SP-49 (cell line): ENCODE measurements around the gene RREB1.

- PRO-cap, result no peak
Measured at GRCh38 chr6:5457835-5458798, 196.8 kb downstream of the FARS2 start.

- PRO-cap, result no peak
Measured at GRCh38 chr6:5764252-5764983, 242.3 kb downstream of the NRN1 start.

GRCh38 chr6:5936077-5936505 is 70.6 kb downstream of the NRN1 start:
- PRO-cap, result no peak

DNA sequence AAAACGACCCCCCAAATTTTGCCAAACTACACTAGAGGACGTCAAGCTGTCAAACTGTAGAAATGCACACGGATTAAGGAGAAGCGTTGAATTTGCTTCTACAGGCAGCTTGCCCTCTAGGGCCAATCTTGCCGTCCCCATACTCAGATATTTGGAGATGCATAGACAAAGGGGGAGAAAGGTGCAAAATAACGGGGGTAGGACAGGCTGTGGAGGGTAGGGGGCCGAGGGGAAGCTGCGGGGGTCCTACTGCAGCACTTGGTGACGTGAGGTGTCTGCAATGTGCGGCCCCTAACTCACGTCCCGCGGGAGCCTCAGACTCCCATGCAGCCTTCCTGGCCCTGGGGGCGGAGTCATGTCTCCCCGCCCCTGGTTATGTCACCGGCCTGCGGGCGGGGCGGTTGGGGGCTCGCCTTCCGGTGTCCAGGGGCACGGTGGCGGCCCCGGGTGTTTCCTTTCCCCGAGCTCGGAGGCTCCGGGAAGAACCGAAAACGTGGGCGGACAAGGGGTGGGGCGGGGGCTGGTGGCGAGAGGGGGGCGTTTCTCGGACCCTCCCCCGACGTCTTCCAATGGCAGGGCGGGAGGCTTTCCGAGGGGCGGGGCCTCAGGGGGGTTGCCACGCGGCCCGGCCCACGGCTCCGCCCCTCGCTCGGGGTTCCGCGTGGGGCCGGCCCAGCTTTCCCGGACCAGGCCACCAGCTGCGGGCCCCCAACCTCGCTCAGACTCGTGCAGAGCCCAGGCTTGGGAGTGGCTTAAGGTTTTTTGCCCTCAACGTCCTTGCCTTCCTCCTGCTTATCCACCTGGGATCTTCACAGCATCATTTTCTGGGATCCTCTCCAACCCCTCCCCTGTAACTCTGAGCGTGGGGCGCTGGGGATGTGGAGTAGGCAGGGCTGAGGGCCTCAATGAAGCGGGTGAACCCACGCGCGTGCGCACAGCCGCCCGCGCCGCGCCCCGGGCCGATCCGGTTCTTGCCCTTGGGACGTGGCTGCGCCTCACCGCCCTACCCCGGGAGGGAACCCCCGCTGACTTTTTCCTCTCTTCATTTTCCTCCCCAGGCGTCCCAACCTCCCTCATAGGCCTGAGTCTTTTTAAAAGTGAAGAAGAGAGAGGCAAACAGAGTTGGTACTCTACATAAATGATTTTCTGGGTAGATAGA is 2.0 kb upstream of the NRN1 start:
- PRO-cap, result no peak

- PRO-cap, result no peak
Measured at GRCh38 chr6:6407253-6407754, 86.8 kb upstream of the F13A1 start.

DNA sequence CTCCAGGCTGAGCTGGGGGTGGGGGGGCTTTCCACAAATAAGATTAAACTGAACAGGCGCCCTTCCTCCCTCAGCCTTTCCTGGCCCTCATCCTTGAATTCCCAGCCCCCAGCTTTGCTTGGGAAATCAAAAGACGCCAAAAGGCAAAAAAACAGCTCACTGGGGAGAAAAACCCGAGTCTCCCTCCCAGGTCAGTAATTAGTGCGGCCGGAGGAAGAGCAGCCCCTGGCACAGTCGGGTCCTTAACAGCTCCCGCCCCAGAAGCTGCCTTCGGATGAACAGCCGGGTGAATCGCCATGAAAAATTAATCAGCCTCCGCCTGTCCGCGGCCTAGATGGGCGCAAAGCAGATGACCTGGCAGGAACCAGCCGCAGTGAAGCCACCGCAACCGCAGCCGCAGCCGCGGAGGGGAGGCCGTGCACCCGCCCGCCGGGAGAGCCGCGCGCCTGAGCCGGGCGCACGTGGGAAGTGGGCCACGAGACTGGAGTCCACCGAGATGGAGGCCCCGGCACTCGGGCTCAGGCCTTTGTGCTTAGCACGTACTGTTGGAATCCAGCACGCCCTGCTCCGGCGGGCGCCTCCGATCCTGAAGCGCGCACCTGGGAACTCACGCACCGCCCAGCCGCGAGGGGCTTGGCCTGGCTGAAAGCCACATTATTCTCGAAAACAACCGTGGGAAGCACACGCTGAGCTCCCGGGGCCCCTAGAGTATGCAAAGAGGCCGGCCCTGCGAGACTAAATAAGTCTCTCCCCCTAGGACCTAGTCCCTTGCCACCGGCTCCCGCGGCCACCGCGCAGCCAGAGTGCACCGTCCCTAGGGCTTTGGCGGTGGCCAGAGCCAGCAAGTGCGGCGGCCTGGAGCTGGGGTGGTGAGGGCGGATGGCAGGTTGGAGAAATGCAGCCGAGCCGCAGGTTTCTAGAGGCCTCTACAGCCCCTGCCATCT is 42.3 kb upstream of the LY86 start:
- PRO-cap, result no peak

DNA sequence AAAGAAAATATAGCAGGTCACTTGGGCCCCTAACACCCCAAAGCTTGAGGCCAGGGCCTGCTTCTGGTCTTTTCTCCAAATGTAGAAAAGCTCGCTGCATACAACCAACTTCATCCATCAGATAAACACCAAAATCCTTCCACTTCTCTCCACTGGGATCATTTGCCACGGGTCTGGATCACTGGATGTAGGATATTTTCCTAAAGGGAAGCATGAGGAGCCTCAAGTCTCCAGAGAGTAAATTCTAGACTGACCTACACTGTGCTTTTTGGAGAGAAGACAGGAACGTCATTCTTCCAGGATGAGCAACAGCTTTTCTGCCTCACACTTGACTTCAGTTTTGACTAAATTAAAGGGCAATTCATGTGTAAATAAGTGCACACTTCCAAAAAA is 12.1 kb downstream of the LY86 start:
- PRO-cap, result no peak

DNA sequence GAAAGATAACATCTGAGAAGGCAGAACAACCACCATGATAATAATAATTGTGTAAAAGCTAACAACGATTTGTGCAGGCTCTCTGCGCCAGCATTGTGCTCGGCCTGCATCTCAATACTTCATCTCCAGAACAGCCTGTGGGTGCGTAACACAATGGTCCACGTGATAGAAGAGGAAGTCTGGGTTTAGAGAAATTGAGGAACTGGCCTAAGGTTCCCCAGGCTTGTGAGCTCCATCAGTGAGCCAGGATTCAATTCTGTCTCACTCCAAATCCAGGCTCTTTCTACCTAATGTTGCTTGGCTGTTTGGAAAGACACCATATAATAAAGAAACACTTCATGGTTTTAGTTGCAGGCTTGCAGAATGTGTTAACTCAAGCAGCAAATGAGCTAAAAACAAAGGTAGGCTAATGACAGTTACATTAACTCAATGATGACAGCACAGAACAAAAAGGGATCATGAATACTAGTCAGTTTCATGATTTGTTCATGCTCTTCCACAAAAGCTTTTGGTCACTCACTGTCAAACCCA is 71.3 kb downstream of the LY86 start:
- PRO-cap, result no peak

DNA sequence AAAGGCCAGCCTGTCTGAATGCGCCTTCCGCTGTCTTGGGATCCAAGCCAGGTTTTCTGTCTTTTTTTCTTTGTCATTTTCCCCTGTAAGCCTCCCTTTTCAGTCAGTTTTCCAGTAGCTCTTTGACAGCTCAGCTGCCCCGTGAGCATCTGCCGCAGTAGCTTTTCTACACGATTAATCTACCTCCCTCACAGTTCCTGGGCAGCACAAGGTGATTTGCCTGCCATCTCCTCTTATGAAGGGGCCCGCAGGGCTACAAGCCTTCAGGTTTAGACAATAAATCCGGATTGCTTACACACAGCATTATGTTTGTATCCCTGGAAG is 77.0 kb downstream of the LY86 start:
- PRO-cap, result no peak

- PRO-cap, result no peak
Measured at GRCh38 chr6:6688269-6688813, 99.8 kb downstream of the LY86 start.

DNA sequence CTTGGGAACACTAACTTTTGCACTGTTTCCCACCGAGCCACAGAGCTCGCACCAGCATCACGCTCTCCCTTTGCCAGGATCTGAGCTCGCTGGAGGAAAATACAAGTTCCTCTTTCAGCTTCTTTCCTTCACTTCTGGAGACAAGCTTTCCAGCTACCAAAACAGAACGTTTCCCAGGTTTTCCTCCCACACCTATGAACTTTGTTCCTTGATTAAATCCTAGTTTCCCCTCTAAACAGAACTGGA is 135.3 kb downstream of the LY86 start:
- PRO-cap, result no peak

GRCh38 chr6:6790830-6791072 is 202.2 kb downstream of the LY86 start:
- PRO-cap, result no peak

DNA sequence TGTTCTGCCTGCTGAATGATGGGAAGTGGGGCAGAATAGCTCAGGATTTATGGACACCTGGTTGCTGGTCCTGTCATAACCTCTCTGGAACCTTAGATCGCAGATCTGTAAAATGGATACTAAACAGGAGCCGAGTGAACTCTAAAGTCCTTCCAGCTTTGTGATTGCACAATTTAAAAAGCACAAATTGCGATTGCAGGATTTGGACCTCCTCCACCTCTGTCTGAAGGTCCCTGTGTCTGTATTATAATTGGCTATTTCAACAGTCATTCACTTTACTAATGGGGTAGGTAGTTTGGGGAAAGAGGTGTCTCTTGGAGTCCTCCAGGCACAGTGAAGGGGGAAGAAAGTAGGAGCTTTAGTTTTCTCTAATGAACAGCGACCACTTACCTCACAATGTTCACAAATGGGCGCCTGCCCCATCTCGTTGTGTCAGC is 220.5 kb downstream of the LY86 start:
- PRO-cap, result no peak

GRCh38 chr6:6824998-6825637 is 236.6 kb downstream of the LY86 start:
- PRO-cap, result no peak

DNA sequence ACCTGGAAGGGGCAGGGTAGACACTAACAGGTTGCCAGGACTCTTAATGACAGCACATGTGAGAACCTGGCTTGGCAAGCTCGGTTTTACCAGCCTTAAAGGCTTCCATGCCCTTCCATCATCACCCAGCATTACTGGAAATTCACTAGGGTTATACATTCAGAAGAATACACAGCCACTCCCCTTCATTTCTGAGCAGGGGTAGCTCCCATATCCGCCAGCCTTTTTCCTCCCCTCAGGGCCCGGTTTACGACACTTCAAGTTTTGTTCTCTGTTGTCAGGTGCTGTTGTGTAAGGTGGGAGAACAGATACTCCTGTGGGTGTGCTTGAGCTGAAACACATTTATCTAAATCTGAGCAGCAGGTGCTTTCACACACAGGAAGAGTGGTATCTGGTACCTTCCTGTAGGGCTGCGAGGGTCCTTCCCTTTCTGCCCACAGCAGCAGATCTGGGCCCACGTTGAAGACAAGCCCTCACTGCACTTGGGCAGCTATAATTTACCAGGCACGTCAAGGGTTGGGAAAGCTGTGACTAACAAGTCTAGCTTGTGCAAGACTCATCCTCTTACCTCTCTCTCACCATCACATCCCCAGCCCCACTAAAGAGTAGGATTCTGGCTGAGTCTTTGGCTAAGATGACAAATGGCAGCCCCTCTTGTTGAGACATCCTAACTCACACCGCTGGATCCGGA is 215.8 kb upstream of the RREB1 start:
- PRO-cap, result no peak

GRCh38 chr6:7107656-7108310 is at the start of gene RREB1:
RREB1 (plus strand) TSS chr6:7107961.
- PRO-cap, result bidirectional peak, plus-strand start at chr6:7107793, minus-strand start at chr6:7107700; bidirectional peak, plus-strand start at chr6:7107955, minus-strand start at chr6:7107959

GRCh38 chr6:7124873-7125437 is 17.2 kb downstream of the RREB1 start:
- PRO-cap, result no peak

DNA sequence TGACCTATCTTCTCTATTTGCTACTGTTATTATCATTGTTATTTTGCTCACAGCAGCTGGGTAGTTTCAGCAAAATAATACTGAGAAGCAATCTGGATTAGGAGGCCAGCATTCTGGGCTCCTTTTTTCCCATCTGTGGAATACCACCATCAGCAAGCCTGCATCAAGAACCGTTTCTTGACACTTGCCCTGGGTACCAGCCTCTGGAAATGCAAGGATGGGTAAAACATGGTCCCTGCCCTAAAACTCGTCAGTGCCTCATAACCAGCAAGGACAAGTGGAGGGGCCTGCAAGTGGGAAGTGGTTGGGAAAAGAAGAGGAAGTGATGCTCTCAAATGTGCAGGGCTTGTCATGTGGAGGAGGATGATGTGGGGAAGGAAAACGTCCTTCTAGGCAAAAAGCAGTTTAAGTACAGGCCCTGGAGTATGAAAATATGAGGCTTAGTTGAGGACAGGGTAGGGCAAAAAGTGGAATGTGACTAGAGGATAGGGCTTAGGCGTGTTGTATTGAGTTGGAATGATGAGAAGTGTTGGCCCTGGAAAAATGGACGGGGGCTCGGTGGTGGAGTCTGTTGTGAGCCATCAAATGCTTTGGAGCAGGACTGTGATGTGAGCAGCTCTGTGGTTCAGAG is 19.0 kb downstream of the RREB1 start:
- PRO-cap, result no peak

GRCh38 chr6:7191973-7192327 is 84.2 kb downstream of the RREB1 start:
- PRO-cap, result no peak

DNA sequence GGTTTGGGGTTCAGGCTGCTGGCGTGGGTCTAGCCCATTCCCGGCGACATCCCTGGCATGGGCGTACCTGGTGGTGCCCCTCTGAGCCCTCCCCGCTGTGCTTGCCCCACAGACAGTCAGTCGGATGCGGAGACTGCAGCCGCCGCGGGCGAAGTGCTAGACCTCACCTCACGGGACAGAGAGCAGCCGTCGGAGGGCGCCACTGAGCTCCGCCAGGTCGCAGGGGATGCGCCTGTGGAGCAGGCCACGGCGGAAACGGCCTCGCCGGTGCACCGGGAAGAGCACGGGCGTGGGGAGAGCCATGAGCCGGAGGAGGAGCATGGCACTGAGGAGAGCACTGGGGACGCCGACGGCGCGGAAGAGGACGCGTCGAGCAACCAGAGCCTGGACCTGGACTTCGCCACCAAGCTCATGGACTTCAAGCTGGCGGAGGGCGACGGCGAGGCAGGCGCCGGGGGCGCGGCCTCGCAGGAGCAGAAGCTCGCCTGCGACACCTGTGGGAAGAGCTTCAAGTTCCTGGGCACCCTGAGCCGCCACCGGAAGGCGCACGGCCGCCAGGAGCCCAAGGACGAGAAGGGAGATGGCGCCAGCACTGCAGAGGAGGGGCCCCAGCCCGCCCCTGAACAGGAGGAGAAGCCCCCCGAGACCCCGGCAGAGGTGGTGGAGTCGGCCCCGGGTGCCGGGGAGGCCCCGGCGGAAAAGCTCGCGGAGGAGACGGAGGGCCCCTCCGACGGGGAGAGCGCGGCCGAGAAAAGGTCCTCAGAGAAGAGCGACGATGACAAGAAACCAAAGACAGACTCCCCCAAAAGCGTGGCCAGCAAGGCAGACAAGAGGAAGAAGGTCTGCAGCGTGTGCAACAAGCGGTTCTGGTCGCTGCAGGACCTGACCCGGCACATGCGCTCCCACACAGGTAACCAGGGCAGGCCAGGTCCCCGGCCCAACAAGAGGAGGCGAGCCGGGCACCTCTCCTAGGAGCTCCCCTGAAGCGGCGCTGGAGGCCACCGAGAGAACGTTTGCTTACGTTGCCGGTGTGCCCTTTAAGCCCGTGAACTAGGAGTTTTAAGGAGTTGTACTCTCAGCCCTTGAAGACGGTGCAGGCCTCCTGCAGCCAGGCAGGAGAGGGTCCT is 66.3 kb downstream of the SSR1 start:
- PRO-cap, result no peak